ENCODE results near the genes ZNF593OS and CEP85.

DNA sequence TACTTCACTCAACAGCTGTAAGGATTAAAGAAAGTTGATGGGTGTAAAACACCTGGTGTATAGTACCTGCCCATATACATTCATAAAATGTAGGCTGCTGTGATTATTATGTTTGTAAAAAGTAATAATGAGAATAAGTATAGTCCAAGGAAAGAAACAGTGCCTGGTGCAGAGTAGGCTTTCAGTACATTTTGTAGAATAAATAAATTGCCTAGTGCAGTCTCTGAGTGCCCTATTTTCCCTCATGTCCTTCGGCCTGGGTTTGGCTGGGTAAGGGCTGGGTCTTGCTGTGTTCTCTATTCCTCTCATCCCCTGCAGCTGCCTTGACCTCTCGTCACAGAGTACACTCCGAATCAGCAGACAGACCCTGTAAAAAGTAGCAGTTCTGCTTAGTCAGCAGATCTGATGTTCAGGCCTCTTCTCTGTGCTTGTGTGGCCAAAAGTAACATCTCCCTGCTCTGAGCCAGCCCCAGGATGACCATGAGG, 77.3 kb downstream of the MAN1C1 start:
- PRO-cap = no peak

- PRO-cap = no peak
These were observed 978 bp downstream of the SELENON start for GRCh38 chr1:25800909-25801433.

GRCh38 chr1:25861167-25862257, 2.3 kb upstream of the AUNIP start:
- PRO-cap = bidirectional peak, plus-strand start at chr1:25862151, minus-strand start at chr1:25861982

DNA sequence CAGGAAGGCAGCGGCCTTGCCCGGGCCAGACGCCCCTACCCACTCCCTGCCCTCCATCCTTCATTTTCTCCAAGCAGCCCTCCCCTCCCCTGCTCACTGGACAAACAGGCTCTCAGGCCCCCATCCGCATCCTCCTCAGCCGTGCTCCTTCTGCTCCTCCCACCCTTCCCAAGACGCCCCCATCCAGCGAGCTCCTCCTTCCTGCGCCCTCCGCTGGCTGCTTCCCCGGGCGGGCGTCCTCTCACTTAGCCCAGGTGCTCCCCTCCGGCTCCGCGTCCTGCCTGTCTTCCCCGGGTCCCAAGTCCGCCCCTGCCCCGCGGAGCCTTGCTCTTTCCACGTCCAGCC, 478 bp downstream of the PAQR7 start:
- PRO-cap = bidirectional peak, plus-strand start at position 284 of the sequence, minus-strand start at position 219 of the sequence

- PRO-cap = no peak
These were observed 744 bp upstream of the PAQR7 start for GRCh38 chr1:25876337-25876567.

GRCh38 chr1:25904854-25905327, 1.3 kb downstream of the STMN1 start:
- PRO-cap = bidirectional peak, plus-strand start at chr1:25905156, minus-strand start at chr1:25905107

- PRO-cap = bidirectional peak, plus-strand start at chr1:25923028, minus-strand start at chr1:25922761
These were observed 16.3 kb upstream of the STMN1 start for GRCh38 chr1:25922245-25923143.

DNA sequence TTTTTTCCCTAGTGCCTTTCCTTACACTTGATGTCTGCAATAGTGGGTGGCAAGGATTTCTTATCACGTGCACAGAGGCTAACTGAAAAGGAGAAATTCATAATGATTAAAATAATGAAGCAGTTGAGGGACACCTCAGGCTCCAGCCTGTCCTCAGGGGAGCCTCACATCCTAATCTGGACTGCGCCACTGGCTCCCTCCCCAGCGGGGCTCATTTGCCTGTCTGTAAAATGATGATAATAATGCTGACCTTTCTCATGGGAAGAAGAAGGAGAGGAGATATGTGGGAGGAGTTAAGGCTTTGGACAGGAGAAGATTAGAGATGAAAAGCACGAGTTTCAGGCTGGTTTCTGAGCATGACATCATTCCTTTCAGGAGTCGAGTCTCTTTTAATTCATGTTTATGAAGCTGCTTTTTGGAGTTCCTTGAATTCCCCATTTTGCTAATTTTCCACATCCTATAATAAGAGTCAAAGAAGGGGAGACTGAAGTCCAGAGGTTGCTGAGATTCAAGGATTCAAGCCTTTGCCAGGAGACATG, 27.2 kb upstream of the STMN1 start:
- PRO-cap = no peak

DNA sequence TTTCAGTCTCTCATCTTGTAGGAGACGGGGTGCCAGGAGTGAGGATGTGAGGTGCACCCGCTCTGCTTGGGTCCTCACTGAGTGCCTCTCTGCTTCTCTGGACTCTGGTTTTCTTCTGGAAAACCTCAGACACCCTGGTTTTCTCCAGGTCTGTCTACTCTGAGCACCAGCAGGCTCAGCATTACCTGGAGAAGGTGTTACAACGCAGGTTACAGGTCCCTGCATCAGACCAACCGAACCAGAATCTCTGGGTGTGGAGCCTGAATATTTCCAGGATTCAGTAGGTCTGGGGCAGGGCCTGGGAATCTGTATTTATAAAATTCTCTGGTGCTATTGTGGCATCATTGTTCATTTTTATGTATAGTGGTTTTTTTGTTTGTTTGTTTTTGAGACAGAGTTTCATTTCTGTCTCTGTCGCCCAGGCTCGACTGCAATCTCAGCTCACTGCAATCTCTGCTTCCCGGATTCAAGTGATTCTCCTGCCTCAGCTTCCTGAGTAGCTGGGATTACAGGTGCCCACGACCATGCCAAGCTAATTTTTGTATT, 1.4 kb upstream of the SLC30A2 start:
- PRO-cap = bidirectional peak, plus-strand start at position 181 of the sequence, minus-strand start at position 183 of the sequence; unidirectional peak, minus-strand start at position 240 of the sequence

GRCh38 chr1:26049370-26050389, 3.8 kb upstream of the SLC30A2 start:
- PRO-cap = no peak

GRCh38 chr1:26093915-26095168, 17.3 kb upstream of the PDIK1L start:
- PRO-cap = unidirectional peak, minus-strand start at chr1:26094523

GRCh38 chr1:26111970-26113047, 685 bp downstream of the PDIK1L start:
- PRO-cap = bidirectional peak, plus-strand start at chr1:26112312, minus-strand start at chr1:26112308; unidirectional peak, minus-strand start at chr1:26112605

DNA sequence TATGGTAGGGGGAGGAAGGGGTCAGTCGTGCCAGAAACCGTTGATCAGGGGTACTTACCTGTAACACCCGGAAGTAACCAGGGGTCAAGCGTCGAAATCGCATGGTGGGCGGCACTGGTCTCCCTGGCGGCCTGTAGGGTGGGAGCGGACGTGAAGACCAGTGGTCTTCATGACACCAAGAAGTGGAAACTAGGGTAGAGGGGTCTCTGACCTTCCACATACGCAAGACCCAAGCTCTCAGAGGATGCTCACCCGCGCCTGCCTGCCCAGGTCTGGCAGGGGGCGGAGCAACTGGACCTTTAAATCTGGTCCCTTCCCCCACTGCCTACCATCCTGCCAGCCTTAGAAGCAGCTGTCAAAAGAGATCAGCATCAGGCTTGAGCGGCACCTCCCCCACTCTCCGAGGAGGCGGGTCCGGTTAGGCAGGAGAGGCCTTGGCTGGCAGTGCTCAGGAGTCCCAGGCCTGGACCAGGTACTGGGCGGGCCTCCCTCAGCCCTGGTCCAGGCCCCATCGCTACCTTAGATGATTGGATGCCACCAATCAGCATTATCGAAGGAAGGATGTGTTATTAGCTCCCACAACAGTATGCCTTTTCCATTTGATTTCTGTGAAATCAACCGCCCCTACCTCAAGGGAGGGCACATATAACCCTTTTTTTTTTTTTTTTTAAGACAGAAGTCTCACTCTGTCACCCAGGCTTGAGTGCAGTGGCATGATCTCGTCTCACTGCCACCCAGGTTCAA, at the start of gene ZNF593OS:
Gene ZNF593OS (minus strand): TSS at position 274 of the 744 bp plus-strand sequence.
- PRO-cap = no peak

DNA sequence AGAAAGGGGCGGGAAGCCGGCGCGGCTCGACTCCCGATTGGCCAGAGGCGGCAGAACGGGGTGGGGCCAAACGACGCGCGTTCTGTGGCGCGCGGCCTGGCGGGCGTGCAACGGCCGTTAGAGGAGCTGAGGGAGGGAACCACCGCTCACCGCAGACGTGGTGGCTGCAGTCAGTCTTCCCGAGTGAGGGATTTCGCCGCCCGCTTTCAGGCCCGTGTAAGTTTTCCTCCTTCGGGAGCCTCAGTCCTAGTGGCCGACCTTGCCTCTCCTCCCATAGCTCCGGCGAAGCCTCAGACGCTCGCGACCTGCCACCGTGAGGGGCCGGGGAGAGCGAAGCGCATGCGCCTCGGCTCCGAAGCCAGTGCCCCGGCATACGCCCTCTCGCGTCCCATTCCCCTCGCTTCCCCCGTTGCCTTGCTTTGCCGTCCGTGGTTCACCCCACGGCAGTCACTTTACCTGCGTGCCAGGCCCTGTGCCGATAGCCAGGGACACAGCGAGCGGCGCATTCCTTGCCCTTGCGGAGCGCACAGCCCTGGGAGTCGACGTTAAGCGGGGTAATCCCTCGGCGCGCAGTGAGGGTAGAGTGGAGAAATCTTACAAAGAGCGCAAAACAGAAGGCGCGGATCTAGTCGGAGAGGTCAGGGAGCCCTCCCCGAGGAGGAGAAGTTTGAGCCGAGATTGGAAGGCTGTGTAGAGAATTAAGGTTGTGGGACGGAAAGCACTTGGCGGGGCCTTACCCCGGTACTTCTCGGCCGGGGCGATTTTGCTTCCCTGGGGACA, at the start of gene CEP85:
Gene CEP85 (plus strand): TSS at position 106 of the 780 bp plus-strand sequence.
- PRO-cap = bidirectional peak, plus-strand start at position 120 of the sequence, minus-strand start outside the sequence; bidirectional peak, plus-strand start at position 417 of the sequence, minus-strand start at position 307 of the sequence

DNA sequence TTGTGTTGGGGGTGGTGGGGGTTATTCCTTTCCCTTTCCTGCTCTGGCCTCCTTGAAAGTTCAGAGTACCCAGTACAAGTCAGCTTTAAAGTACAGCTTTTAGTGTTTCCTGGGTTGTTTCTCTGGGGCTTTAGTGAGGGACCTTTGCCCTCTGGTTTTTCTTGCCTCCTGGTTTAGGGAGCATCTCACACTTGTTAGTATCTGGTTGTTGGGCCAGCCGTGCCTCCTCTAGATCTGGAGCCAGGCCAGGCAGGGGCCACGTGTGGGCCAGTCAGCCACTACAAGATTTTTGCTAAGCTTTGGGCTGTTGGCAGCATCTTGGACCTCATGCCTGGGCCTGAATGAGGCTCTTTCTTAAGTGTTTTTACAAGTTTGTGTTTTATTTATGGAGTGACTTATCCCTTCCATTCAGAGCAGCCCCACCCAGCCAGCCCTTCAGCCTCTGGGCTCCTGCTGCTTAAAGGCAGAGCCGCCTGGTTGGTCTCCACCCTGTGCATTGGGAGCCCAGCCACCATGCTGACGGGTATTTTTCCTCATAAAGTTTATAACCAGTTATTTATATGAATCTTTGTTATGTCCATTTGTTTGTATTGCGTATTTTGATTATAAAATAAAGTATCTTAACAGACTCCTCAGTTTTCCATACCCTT, 1.6 kb upstream of the SH3BGRL3 start:
- PRO-cap = no peak

- PRO-cap = no peak
These were observed 10.3 kb downstream of the SH3BGRL3 start for GRCh38 chr1:26290215-26290592.

GRCh38 chr1:26308227-26308675, 1.8 kb upstream of the UBXN11 start:
- PRO-cap = no peak

- PRO-cap = no peak
These were observed 1.8 kb downstream of the LIN28A start for GRCh38 chr1:26412115-26413044.

- PRO-cap = no peak
These were observed 4.9 kb downstream of the HMGN2 start for GRCh38 chr1:26476860-26477841.

DNA sequence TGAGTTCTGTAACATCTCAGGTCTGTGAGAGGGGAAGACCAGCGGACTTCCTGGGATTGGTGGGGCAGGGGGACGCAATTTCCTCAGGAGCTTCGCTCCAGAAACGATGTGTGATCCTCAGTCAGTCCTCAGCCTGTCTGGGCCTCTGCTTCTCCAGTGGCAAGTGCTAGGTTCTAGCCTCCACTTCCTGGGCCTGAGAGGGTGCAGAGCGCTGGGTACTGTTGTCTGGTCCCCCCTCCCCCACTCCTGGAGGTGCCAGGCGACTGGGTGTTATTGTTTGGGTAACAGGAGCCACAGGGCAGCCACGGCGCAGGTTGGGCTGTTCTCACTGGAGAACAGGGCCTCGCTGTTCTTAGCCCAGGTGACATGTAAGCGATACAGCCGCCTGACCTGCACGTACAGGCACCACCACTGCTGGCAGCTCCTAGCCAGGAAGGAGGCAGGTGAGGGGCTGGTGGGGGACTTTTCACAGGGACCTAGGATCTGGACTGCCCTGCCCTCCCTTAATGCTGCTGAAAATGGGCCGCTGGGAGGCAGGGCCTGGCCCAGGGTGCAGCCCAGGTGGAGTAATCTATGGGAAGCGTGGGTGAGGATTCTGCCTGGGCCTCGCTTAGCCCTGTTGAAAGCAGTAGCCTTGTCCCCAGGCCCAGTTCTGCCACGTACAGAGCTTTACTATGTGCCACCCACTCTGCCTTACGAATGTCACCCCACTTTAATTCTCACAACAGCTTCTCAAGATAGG, 2.2 kb downstream of the RPS6KA1 start:
- PRO-cap = bidirectional peak, plus-strand start at position 296 of the sequence, minus-strand start at position 135 of the sequence

Measured in gallbladder (tissue), 1 donor.